ENCODE data around the genes PRAMEF1, PRAMEF7, PRAMEF26, FHAD1 and EFHD2.

GRCh38 chr1:12513223-12513932, 104.6 kb downstream of the DHRS3 start:
- RRBS = 96% methylated on average over 5 of the region's 13 CpGs

- RRBS = no CpG with 5 or more reads among the region's 3 CpGs
Measured at GRCh38 chr1:12573116-12573361, 45.0 kb downstream of the DHRS3 start.

- RRBS = no CpG with 5 or more reads among the region's 23 CpGs
Measured at GRCh38 chr1:12590958-12591899, 26.8 kb downstream of the DHRS3 start.

DNA sequence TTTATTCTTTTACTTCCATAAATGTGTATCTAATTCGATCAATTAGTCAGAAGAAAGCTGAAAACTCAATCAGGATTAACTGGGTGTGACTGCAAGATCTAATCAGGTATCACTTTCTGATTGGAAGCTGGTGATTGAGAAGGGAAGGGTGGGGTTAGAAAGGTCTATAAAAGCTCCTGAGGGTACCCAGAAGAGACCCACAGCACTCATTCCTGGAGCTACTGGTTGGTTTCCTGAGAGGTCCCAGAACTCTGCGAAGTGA, at the start of gene PRAMEF1:
Gene PRAMEF1, plus strand, starts transcription at position 196 of the 262 bp plus-strand sequence.
- RRBS = no CpG with 5 or more reads among the region's 2 CpGs

GRCh38 chr1:12916370-12916707, at the start of gene PRAMEF7:
TSS of gene PRAMEF7 (plus strand) at chr1:12916610.
- RRBS = no CpG with 5 or more reads among the region's 1 CpG

- RRBS = no CpG with 5 or more reads among the region's 6 CpGs
Measured at GRCh38 chr1:13155715-13156296, at the start of gene PRAMEF26. TSS of gene PRAMEF26 (minus strand) at chr1:13156009.

GRCh38 chr1:13433883-13434191, 23.6 kb downstream of the PRAMEF20 start:
- RRBS = no CpG with 5 or more reads among the region's 14 CpGs

GRCh38 chr1:13754789-13755169, 54.8 kb downstream of the PRDM2 start:
- RRBS = no CpG with 5 or more reads among the region's 4 CpGs

- RRBS = 78% methylated on average over 4 of the region's 24 CpGs
Measured at GRCh38 chr1:13782110-13783009, 82.4 kb downstream of the PRDM2 start.

GRCh38 chr1:13997139-13997639, 297.2 kb downstream of the PRDM2 start:
- RRBS = no CpG with 5 or more reads among the region's 4 CpGs

GRCh38 chr1:14419748-14420382, 178.6 kb upstream of the KAZN start:
- RRBS = no CpG with 5 or more reads among the region's 18 CpGs

- RRBS = no CpG with 5 or more reads among the region's 9 CpGs
Measured at GRCh38 chr1:14627086-14627623, 28.7 kb downstream of the KAZN start.

GRCh38 chr1:14742467-14742856, 144.0 kb downstream of the KAZN start:
- RRBS = no CpG with 5 or more reads among the region's 6 CpGs

- RRBS = no CpG with 5 or more reads among the region's 13 CpGs
Measured at GRCh38 chr1:14777301-14778032, 179.0 kb downstream of the KAZN start.

GRCh38 chr1:14939848-14940392, 213.6 kb upstream of the TMEM51 start:
- RRBS = no CpG with 5 or more reads among the region's 3 CpGs

GRCh38 chr1:15213278-15213784, 33.7 kb upstream of the FHAD1 start:
- RRBS = no CpG with 5 or more reads among the region's 7 CpGs

DNA sequence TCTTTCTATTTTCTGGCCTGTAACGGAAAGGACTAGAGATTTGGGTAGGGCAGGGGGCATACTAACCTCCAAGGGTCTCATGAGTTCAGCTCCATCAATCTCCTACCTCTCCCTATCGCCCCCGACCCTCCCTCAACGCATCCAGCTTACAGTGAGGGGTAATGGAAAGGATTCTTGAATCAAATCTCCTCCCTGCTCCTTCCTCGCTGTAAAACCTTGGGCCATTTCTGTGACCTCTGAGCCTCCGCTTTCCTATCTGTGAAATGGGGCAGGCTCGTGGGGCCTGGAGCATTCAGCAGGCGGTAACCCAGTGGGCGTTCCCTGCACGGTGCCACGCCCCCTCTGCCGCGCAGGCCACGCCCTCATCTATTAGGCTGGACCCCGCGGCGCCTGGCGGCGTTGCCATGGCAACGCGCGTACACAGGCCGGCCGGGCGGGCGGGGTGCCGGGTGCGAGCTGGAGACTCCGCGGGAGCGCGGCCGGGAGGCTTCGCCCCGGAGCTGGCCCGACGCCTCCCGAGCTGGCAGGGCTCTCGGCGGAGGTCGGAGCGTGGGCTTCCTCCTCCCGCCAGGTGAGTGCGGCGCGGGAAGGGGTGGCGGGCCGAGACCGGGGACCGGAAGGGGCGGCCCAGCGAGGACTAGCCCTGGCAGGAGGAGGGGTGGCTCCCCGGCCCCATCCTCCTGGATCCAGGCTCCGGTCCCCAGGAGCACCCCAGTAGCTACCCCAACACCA, at the start of gene FHAD1:
Gene FHAD1, plus strand, starts transcription at position 399 of the 732 bp plus-strand sequence.
- RRBS = 23% methylated on average over 9 of the region's 54 CpGs

- RRBS = no CpG with 5 or more reads among the region's 18 CpGs
Measured at GRCh38 chr1:15336792-15337602, 72.7 kb upstream of the EFHD2 start.

GRCh38 chr1:15409357-15410038, at the start of gene EFHD2:
TSS of gene EFHD2 (plus strand) at chr1:15409888.
- RRBS = 3% methylated on average over 34 of the region's 77 CpGs

- RRBS = no CpG with 5 or more reads among the region's 5 CpGs
Measured at GRCh38 chr1:15460303-15460642, 3.7 kb downstream of the CELA2A start.